Endometrial microvascular endothelial cells (primary cell): Measurements from ENCODE around the genes LRRFIP1 and ILKAP.

GRCh38 chr2:237588003-237588548 is 2.5 kb downstream of the RAB17 start:
- RAMPAGE, long total RNA: no peak

GRCh38 chr2:237593719-237594417 is 3.3 kb upstream of the RAB17 start:
- RAMPAGE, long total RNA: no peak

DNA sequence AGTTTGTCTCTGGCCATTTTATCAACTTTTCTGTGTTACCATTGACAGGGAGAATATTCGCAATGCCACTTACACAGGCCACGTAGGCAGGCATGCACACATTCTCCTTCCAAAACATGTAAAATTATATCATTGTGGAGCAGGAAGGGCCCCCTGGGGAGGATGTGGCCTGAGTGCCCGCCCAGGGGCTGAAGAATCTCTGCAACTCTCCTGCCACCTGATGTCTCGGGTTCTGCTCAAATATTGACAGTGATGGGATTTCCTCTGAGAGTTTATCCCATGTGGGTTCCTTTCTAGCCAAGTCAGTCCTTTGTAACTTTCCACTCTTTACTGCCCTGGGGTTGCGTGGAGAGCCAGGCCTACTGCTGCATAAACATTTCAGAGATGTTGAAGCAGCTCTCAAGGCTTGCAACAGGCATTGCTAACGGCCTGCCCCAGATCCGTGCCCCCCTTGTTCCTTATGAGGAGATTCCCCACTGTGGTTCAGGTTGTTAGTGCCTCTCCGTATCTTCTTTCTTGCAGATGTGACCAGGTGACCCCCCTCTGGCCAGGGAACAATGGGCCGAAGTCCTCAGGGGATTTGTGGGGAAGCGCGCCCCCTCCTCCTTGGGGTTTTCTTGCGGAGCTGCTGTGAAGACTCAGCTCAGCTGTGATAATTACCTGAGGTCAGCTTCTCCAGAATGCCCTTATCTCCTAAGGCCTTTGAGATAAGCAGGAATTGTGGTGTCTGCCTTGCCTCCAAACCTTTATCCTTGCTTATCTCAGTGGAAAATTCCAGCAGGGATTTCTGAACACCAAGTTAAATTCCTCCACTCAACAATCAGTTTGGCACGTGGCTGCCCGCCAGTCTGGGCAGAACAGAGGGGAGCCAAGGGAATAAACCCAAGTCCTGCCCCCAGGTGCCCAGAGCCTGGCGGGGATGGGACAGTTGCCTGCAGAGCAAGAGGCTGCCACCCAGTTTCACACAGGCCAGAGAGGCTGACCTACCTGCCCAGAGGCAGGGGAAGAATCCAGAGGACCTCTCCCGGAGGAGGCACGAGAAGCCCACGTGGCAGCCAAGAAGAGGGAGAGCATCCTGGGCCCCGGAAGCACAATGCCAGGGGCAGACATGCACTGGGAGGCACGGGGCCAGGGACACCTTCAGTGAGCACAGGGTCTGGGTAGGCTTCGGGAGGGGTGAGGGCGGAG is 4.3 kb upstream of the RAB17 start:
- RAMPAGE, long total RNA: no peak

DNA sequence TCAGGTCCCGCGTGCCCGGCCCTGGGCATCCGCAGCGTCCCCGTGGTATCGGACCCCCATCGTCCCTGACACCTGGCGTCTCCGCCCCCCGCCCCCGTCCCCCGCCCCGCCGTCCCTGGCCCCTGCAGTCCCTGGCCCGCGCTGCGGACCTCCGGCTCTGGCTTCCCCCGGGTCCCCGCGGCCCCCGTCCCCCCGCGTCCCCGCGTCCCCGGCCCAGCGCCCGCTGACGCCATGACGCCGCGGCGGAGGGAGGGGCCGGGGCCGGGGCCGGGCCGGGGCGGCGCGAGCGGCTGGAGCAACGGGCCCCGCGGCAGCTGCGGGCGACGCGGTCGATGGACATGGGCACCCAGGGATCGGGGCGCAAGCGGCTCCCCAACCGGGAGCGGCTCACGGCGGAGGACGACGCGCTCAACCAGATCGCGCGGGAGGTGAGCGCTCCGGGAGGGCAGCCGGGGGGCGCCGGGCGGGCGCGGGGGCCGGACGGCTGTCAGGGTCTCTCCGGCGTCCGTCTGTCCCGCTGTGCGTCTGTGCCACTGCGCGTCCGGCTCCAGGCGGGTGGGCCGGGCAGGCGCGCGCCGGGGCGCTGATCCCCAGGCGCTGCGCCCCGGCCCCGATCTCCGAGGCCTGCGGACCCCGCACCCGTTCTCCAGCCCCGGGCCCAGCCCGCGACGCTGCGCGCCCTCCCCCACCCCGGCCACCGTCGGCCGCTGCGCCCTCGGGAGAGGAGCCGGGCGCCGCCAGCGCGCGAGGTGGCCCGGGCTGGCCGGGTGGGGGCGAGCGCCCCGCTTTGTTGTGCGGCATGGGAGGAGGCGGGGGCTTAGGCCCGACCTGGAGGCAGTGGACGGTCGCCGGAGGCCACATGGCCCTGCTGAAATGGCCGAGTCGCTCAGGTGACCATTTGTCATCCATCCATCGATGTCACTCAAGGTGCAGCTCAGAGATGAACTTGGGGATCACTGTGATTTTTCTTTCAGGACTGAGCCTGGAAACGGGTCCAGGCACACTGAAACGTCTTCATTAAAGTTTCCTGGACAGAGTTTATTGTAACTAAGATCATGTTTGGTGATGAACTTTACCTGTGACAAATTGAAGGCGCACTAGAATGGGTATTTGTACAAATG is at the start of gene LRRFIP1:
Gene LRRFIP1 (plus strand): TSS at position 275 of the 1,121 bp plus-strand sequence.
- RAMPAGE, long total RNA: no peak

- RAMPAGE, long total RNA: no peak
Measured at GRCh38 chr2:237664126-237664644, 36.8 kb downstream of the LRRFIP1 start.

GRCh38 chr2:237714997-237715470 is 83.5 kb upstream of the RBM44 start:
- RAMPAGE, long total RNA: no peak

- RAMPAGE, long total RNA: no peak
Measured at GRCh38 chr2:237722134-237722502, 76.5 kb upstream of the RBM44 start.

DNA sequence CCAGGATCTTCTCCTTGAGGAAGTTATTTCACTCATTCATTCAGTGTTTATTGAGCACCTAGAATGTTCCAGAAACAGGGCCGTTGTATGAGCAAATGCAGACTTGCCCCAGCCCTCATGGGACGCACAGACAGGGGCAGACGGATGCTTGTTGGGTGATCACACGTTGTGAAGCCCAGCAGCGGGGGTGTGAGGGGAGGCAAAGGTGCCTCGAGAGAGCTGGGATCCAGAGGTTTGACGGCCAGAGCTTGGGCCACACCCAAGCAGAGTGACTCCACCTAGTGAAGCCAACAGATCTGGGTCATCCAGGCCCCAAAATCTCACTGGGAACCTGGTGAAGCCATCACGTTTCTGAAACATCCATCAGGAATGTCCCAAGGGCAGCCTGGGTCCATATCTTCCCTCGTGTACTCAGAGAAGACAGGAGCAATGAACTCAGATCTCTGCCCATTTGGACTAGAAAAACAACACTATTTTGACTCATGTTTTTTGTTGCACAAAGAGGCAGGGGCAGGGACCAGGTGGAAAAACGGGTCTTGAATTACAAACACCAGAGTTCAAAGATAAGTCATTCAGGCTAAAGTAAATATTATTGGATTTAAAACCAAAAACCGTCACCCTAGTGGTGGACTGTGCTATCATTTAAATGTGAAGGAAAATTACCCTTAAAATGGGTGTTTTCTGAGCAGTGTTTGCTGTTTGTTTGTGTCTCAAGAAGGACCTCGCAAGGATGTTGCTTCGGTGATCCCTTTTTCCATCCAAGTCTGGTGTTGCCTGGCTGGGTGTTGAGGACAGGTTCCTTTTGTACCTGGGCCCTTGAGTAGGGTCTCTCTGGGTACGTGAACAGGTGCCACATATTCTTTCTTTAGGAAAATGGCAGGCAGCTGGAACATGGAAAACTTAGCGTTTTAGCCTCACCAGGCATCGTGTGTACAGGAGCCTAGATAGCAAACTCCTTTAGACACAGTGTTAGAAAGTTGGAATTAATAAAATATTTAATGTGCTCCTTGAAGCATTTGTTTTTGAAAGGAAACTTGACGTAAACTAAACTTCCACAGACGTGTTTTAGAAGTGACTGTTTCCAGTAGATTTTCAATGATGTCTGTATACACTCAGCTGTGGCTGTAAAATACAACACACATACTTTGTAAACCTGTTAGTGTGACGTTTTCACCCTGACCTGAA is 54.6 kb upstream of the RBM44 start:
- RAMPAGE, long total RNA: no peak

DNA sequence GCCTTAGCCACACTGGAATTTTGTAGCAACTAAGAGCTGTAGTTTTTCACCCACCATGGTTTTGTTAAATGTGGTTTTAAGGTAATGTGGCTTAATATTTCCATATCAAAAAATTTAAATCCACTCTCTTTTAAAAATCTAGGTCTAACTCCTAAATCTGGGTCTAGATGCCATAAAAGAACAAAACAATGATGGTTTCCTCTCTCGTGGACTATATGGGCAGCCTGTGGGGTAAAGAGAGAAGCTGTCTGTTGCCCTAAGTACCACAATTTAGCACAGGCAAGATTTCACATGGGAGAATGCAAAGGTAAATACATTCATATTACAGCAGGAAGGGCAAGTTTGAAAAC is 13.4 kb upstream of the RBM44 start:
- RAMPAGE, long total RNA: no peak

DNA sequence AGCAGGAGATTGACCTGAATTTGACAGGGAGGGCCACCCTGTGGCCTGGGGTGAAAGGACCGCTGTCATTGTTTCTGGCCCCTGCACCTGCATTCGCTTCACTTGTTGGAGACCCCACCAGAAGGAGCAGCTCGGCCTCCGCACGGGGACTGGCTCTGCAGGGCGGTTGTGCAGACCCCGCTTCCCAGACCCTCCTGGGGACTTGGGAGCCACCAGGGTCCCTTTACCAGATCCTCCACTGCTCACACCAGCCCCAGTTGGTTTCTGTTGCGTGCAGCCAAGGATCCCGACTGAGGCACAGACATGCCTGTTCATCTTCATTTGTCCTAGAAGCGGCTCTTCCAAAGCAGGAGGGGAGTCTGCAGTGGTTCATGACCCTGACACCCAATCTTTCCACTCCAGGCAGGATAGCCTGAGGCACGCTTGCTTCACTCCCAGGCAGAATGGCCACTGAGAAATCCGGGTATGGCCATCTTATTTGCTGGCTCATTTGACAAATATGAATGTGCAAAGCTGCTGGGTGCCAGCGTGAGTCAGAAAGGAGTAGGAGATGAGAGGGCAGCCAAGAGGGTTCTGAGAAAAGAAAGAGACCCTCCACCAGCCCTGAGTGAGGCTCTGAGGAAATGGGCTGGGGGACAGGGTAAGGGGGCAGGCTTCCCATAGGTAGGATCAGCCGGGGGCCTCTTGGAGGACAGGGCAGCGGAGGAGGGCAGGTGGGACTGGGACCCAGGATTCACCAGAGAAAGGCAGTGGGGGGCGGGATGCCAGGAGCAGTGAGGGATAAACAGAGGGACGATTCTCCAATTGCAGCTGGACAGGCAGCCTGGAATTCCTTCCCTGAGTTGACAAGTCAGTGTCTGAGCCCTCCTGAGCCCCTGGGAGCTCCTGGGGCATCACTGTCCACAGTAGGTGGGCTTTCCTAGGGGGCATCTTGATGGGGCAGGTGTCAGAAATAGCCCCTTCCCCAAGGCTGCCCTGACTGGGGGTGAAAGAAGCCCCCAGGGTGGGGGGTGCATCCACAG is 15.1 kb downstream of the RAMP1 start:
- RAMPAGE, long total RNA: no peak

- RAMPAGE, long total RNA: no peak
Measured at GRCh38 chr2:238143519-238143932, 5.1 kb downstream of the KLHL30 start.

DNA sequence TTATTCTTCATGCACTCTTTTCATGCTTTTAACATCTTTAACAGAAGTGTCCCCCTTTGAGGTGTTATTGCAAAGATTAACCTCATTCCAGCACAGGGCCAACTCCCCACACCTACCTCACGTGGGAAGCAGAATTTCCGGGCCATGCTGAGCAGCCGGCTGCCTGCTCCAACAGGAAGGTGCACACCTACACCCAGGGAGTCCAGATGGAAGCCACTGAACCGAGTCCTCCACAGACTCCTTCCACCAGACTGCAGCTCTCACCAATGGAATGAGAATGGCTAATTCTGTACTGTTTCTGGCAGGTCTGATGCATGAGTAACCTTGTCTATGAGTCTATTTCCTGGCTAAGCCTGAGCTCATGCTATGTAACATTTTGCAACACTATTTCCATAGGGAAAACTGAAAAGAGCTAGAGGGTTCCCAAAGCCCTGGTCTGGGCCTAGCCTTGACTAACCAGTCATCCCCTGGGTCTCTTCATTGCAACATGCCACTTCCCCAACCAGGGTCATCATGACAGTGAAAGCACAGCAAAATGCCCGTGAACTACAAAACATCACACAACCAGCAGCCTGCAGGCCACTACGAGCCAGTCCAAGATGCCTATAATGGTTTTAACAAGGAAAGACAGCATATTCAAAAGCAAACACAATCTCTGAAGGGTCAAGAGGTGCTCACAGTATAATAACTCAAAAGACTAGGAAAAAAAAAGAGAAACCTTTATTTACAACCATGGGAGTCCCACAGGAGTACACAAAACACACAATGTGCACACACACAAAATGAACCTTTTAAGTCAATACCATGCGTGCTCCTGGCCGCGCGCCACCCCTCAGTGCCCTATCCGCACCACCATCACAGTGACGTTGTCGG is 11.2 kb downstream of the ERFE start:
- RAMPAGE, long total RNA: no peak

DNA sequence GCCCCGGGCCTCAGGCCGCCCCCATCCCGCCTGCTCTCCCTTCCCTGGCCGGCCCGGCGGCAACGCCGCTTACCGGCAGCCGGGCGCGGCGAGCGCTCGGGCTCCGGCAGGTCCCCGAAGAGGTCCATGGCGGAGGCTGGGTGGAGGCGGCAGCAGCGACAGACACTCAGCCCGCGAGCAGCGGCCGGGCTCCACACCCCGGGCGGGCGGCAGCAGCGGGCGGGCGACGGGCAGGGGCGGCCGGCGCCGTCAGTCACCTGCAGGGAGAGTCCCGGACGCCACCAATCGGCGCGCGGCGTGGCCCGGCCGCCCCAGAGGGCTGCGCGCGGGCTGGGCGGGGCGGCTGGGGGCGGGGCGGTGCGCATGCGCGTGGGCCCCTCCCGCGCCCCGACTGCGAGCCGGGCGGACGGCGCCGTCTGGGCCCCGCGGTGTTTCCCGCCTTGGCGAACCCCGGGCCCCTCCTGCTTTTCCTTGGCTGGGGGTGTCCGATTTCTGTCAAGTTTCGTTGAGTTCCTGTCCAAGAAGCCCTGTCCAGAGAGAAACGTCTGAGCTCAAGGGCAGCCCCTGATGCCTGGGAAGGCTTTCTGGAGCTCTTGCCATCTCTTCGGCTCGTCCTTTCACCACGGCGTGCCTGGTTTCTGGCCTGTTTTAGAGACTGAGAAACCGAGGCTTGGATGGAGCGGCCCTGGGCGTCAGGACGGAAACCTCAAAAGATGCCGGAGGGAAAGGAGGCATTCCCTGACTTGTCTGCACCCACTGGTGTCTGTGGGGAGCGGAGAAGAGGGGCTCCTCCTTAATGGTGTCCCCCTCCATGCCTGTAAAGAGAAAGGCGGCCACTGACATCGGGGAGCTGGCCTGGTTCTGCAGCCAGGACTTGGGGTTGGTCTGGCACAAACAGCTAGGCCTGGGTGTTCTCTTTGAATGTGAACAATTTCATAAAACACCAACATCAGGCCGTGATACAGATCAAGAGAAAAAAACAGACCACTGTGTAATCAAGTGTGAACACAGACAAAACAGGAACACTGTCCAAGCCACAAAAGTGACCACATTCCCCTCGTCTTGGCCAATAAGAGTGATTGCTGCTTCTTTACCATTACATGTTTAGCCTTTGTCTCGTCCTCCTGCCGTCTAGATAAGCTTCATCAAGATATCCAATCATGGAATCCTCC is at the start of gene ILKAP:
Gene ILKAP (minus strand): TSS at position 270 of the 1,172 bp plus-strand sequence.
- RAMPAGE, long total RNA: no peak

DNA sequence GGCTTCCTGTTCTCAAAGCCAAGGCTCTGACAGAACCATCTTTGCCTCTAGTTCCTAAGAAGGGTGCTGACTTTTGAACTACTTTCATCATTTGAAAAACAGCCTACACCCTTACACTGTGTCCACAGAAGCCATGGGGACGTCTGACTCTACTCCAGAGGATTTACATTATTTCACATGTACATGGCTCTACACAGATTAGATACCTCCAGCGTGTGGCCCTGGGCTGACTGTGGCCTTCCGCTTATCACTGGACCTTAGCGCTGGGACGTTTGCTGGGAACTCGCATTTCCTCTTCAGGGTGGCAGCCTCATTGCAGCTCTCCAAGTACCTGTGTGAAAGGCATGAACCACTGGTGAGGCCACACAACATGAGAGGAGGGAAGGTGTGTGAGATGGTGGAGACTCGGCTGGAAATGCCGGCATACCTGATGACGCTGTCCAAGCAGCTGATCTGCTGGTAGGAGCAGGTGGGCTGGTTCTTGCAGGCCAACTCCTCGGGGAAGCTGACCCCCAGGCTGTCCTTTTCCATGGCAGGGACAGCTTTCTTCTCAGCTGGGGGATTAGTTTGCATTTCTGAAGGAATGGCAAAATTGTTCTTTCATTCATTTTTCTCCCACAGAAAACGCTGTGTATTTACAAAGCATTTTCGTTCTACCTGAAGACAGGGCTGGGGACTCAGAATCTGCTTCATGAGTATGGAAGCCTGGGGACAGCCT is 18.4 kb upstream of the HES6 start:
- RAMPAGE, long total RNA: no peak

DNA sequence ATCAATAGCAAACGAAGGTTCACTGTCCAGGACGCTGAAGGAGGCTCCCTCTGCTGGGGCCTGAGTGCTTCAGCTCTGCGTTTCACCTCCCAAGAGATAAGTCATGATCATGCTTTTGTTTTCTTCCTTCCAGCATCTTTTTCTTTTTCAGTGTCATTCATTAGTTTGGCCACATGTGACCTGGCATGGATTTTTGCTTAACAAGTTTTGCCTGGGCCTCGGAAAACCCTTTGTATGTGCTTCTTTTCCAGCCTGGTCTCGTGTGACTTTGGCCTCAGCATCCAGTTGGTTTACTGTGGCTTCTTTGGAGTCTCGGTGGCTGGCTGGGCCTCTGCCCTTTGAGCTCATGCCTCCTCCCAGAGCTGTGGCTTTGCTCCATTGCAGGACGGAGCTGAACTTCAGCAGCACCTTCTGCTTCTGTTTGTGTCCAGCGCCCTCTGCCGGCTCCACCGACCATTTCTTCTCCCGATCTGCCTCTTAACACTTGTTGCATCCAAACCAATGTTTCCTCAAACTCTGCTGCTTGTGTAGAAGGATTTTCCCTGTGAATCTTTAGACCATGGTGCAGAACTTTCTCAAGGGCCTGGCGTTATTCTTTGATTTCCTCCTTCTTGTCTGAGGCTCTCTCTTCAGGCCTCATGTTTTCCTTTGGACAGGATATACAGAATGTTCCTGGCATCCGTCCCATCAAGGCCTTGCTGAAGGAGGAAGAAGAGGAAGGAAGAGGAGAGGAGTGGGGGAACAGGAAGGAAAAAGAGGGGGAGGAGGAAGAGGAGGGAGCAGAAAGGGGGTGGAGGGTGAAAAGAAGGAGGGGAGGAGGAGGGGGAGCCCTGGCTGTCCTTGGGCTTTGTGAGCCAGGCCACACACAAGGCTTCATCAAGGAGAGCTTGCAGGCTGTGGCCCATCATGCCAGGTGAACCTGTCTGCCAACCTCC is 23.7 kb upstream of the HES6 start:
- RAMPAGE, long total RNA: no peak

DNA sequence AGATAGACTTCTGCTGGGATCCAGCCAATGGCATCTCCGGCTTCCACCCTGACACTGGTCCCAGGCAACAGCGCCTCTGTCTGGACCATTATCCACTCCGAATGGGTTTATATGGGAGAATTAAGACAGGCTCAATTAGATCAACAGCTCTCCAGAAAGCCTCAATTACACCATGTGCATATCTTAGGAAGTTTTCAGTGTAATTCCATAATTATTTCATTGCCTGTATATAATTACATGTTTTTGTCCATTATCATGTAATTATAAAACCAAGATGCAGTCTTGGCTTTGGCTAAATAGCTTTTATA is 23.3 kb downstream of the PER2 start:
- RAMPAGE, long total RNA: no peak

DNA sequence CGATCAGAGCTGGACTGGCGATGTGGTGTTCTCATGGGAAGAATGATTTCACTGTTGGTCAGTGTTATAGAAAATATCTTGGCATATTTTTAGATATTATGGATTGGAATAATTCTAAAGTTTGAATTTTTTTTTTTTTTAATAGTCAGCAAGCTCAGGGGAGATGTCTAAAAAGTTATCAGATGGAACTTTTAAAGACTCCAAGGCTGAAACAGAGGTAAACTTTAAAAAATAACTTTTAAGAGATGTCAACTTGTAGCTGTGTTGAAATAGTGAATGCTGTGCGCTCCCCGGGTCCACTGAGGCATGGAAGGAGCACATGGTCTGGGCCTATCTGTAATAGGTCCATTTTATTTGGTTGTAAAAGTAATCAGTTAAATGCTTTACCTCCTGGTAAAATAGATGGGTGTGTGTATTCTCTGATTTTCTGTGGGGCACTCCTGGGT is 12.4 kb downstream of the TRAF3IP1 start:
- RAMPAGE, long total RNA: no peak

DNA sequence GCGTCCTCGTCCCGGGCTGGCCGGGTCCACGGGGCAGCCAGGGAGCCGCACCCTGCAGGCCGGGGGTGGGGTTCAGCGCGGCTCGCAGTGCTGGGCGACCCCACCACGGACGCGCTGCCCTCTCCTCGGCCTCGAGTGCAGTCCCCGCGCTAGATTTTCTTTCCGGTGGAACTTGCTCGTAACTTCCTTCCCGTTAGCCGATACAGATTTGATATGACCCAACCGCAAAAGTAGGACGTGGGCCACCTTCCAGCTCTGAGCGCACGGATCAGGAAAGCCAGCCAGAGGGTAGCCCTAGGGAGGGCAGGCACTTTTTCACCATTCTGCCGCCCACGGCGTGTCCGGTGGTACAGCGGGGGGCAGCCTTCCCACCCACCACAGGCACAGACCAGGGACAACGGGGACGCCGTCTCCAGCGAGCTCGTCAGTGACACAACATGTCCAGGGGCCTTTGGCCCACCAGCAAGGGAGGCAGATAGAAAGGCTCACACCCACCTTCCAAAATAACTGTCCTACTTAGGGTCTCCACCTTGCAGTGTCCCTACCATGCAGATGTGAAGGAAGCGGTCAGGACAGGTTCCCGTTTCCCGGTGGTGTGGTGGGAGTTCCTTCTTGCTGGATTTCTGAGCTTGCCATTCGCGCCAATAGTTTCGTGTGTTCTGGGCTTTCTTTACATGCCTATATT is 614 bp downstream of the ASB1 start:
- RAMPAGE, long total RNA: no peak

DNA sequence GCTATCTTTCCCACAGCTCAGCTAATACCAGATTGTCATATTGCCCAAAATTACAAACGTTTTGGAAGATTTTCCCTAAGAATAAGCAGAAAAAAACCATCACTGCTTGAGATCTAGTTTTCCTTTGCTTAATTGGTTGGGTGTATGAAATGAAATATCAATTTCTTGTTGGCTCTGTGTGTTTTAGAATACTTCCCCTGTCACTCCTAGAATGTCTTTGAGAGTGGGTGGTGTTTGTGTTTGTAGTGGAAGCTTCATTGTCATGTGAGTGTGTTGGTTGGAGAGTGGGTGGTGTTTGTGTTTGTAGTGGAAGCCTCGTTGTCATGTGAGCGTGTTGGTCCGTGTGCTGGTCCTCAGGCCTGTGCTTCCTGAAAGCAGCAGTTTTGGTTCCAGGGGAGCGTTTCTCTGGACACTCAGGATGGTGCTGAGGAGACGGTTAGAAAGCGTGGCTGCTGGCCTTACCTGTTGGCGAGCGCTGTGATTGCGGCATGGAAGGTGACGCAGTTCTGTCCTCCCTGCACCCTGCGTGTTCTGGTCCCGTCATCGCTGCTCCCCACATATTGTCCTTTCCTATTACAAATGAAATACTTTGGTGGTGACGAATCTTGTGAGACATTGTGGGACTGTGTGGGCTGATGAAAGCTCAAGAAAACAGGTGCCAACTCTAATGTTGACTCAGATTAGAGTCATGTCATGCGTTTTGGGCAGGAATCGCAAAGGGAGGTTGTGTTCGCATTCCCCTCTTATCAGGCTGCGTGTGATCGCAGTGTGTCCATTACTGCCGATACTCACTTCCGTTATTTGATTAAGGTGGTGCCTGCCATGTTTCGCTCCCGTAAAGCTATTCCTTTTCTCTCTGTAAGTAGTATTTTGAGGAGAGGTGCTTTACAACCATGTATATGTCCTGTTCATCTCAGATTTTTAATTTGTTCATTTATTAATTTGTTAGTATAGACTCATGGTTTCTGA is 12.6 kb downstream of the ASB1 start:
- RAMPAGE, long total RNA: no peak

DNA sequence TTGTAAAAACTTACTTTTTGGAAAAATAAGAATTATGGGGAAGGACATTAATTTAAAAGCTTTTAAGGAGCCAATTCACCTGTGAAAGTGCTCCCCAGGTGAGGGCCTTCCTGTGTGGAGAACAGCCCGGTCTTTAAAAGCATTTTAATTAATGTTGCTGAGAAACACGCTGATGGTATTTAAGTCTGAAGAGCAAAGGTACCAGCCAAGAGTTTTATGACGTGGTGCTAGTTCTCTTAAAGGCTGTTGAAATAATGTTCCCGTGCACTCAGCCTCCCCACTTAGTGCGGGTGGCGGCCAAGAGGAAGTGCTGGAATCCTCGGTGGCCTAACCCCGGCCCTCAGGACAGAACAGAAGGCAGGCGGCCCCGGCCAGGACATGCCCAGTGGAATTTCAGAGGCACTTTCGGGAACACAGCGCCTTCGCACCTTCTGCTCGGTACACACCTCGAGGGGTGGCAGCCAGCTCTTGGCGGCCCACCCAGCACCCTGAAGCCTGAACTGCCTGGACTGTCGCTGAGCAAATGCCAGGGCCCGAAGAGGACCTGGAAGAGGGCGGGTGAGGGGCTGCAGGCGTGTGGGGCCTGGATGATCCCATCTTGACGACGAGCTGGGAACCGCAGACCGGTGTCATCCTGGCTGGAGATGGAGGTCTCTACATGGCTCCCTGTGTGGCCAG is 142.8 kb downstream of the ASB1 start:
- RAMPAGE, long total RNA: no peak